Measurements from ENCODE around the gene RBM47.

- PRO-cap: no peak
- RRBS: no CpG with 5 or more reads among the region's 13 CpGs
These were observed 17.4 kb downstream of the RHOH start for GRCh38 chr4:40213949-40214999.

DNA sequence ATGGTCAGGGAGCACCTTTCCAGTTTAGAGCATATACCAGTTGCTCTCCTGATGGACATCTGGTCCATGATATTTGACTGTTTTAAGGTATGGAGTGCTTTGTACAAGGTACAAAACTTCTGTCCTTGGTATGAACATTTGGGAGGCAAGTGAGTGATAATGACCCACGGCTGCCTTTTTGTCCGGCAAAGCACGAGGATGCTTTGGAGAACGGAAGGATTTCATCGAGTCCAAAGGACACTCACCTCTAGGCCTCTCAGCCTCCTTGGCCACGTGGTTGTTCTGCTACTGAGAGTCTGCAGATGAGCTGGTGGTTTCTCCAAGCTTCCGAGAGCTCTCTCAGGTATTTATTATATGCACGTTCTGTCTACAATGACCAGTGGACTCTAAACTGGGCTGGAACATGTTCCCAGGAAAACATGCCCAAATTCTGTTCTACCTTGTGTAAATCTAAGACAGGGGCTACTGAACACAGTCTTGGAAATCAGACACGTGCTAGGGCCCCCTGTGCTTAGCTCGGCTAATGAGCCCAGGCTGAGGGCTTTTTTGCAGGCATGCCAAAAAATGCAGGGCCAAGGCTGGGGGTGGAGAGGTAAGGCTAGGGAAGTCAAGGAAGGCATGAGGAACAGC, 21.2 kb downstream of the RHOH start:
- PRO-cap: no peak
- RRBS: no CpG with 5 or more reads among the region's 10 CpGs

DNA sequence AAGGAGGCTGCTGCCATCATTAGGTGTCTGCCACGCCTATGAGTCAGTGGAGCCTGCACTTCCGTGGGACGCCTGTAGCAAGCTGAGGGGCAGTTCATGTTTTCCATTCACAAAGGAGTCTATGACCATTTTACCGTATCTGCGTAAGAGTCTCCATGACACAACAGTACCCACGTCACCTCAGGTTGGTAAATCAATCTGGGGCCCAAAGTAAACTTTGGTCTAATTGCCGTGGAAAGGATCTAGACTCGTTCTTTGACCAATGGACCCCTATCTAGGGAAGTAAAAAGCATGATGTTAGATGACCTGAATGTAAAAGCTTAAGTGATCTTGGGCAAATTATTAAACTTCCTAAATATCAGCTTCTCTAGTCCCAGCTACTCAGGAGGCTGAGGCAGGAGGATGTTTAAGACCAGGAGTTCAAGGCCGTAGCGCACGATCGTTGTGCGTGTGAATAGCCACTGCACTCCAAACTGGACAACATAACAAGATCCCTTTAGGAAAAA, 50.9 kb upstream of the CHRNA9 start:
- PRO-cap: no peak
- RRBS: no CpG with 5 or more reads among the region's 13 CpGs

DNA sequence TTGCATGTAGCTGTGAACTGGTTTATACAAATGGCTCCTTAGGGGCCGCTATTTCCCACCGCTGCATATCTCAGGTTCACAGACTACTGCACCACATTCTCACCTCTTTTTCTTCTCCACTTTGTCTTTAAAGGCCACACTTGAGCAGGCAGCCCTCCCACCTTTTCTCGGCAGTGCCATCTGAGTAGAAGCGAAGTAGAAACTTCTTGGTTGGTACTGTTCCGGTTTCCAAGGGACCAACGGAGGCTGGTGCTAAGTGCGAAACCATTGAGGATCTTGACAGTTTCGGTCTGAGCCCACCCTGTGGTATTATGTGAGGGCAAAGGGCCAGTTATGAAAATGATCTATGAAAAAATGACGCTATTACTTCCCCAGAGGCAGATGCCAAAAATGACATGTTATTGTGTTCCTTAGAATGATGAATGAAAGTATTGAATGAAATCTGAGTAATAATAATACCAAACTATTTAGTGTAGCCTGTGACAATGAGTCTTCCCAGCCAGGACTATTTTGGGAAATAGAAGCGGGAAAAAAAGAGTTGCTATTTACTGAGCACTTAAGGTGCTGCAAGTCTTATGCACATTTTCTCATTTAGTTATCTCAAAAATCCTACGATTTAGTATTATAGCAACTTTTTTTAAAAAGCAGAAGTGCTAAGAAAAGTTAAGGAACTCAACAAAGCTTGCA, 29.7 kb upstream of the CHRNA9 start:
- PRO-cap: no peak
- RRBS: no CpG with 5 or more reads among the region's 11 CpGs

DNA sequence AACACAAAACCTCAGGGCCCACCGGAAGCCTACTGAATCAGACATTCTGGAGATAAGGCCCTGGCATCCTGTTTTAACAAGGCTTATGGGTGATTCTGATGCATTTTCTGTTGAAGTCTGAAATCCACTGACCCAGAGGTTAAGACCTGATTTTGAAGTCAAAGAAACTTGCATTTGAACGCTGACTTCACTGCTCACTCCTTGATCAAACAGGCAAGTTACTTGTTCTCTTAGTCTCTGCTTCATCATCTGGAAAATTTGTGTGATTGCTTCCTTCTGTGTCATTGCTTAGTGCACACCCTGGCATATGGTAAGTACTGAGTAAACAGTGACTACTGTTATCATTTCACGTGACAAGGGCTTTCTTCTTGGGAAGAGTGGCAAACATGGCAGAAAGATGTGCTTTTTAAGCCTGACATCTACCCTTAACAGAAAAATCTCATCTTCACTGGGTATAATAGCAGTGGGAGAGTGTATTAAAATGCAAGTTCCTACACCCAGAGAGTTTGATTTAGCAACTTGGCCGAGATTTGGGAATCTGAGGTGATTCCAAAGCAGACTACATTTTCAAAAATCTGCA, 14.7 kb downstream of the CHRNA9 start:
- PRO-cap: no peak
- RRBS: no CpG with 5 or more reads among the region's 4 CpGs

DNA sequence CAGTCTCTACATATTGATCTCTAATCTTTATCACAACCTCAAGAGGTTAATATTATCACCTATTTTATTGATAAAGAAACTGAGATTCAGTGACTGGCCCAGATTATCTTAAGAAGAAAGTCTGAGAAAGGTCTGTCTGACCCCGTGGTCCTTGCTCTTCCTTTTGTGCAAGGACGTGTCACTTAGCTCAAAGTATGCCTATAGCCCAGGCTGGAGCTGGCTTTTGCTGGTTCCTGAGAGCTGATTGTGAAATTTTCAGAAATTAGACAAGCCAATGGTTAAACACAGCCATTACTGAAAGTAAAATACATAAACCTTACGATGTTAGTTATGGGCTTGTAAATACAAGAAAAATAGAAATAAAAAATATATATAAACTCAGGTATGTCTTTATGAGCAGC, 70.0 kb downstream of the CHRNA9 start:
- PRO-cap: no peak
- RRBS: no CpG with 5 or more reads among the region's 3 CpGs

- PRO-cap: no peak
- RRBS: no CpG with 5 or more reads among the region's 10 CpGs
These were observed 47.9 kb downstream of the RBM47 start for GRCh38 chr4:40581583-40582272.

GRCh38 chr4:40625185-40625704, 4.4 kb downstream of the RBM47 start:
- PRO-cap: no peak
- RRBS: no CpG with 5 or more reads among the region's 7 CpGs

GRCh38 chr4:40629227-40630378, at the start of gene RBM47:
Gene RBM47, minus strand, starts transcription at chr4:40629864.
- PRO-cap: bidirectional peak, plus-strand start at chr4:40629715, minus-strand start at chr4:40629828
- RRBS: 5% methylated on average over 20 of the region's 57 CpGs

GRCh38 chr4:41144716-41145329, 69.5 kb downstream of the APBB2 start:
- PRO-cap: unidirectional peak, plus-strand start at chr4:41145038
- RRBS: no CpG with 5 or more reads among the region's 7 CpGs

DNA sequence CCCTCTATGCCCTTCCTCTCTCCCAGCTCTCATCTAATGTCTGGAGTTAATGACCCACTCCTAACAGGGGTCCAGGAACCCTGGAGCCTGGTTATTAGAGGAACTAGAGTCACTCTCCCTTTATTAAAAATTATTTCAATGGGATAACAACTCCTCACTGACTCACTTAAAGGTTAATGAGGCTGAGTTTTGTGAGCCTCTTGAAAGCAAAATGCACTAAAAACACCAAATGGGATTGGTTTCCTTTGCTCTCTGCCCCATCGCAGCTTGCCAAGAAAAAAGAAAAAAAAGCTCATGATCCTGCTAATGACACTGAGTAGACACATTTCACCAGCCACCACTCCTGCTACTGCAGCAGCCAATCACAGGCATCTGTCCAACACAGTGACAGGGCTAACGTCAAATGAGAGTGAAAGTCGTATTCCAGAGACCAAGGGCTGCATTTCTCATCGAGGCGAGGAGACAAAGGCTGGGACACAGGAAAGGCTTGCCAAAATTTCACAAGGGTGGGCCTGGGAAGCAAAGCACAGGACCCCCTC, 5.2 kb downstream of the APBB2 start:
- PRO-cap: no peak
- RRBS: no CpG with 5 or more reads among the region's 5 CpGs

DNA sequence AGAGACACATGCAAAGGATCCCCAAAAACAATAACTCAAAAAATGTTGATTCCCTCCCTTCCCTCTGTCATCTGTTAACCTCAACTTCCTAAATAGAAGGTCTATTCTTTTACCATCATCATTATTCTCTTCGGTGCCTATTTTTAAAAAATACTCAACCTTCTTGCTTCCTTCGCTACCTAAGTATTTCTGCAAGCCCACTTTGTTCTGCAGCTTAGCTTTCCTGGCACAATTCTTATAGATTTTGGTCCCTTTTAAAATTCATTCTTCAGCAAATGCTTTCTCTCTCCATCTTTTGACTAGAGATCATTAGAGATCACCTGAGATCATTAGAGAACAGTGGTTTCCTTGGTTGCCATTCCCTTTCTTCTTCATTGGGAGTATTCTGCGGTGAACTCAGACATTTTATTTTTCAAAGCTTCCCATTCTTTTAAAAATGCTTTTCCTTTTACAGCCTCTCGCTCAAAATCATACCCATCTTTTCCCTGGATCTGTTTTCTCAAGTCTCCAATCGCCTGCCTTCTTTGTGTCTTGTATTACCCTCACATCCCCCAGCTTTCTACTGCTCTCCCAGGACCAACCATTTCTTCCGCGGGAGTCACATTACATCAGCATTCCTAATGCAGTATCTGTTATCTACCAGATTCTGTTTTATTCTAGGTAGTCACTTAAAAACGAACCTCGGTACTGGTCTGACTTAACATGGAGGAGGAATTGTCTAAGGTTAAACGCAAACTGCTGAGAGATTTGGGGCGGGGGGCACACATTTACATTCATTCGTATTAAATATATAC, 766 bp upstream of the UCHL1 start:
- PRO-cap: bidirectional peak, plus-strand start at position 663 of the sequence, minus-strand start at position 564 of the sequence
- RRBS: no CpG with 5 or more reads among the region's 12 CpGs

- PRO-cap: no peak
- RRBS: no CpG with 5 or more reads among the region's 8 CpGs
These were observed 7.2 kb downstream of the LIMCH1 start for GRCh38 chr4:41544956-41545847.

DNA sequence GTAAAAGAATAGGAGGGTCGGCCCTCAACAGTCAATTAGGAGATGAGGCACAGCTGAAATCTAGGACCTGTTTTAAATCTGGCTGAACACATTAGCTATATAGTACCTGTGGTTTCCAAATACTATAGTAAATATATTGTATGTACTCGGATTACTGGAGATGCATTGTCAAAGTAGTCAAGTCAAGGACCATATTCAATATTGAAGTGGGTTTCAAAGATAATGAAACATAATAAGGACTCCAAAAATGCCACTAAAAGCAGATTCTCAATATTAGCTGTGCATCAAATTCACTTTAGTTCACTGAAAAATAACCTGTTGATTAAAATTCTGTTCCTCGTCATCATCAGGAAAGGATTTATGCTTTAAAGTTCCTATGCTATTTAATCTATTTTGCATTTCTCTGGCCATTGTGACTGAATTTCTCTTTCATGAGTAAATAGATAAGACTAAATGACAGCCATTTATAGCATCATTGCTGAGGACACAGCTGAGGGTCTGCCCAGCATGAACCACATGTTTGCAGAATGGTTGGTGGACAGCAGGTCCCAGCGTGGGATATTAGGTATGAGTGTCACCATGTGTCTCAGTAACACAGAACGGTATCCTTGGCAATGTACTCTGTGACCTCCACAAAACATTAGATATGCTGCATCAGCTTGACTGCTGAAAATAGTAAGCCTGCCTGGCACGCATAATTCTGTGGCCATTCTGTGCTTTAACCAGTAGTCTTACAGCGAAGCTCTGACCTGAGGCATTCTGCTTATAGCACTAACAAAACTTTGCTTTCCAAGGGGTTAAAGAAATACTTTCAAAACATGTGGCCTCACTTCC, 31.8 kb downstream of the LIMCH1 start:
- PRO-cap: no peak
- RRBS: no CpG with 5 or more reads among the region's 7 CpGs

- PRO-cap: unidirectional peak, plus-strand start at chr4:41612071
- RRBS: no CpG with 5 or more reads among the region's 2 CpGs
These were observed 73.9 kb downstream of the LIMCH1 start for GRCh38 chr4:41611848-41612180.

DNA sequence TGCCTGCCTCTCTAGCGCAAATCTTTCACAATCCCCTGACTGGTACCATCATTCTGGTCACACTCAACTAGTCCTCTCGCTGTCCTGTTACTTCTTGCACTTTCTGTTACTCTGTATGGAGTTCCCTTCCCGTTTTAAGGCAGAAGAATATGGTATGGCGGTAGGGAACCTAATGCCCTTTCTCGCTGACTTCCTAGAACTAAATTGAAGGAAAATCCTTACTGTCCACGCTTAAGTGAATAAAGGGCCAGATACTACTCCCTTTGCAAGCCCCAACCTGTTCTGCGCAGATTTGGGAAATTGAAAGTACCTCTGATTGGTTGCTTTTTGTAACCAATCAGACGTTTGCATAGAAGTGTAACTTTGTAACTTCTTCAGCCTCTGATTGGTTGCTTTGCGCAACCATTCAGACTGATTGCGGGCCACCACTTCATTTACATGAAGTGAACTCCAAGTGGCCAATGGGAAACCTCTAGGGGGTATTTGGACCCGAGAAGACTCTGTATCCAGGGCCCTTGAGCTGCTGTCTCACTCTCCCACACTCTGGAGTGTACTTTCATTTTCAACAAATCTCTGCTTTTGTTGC, 1.2 kb upstream of the TMEM33 start:
- PRO-cap: no peak
- RRBS: no CpG with 5 or more reads among the region's 11 CpGs

DNA sequence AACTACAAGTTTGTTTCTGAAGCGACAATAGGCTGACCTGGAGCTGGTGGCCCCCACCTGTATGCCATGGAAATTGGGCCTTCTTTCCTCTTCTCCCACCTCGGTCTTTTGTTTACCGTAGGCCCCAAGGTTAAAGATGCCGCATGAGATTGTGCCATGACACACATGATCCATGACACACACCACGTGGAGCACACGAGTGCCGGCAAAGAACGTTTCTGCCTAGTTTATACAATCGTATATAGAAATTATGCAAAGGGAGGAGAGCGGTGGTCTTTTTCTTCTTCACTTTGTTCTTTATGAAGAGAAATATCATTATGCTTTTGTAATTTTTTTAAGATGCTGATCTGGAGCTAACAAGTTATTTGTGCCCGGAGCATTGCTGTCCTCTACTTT, 473 bp downstream of the TMEM33 start:
- PRO-cap: bidirectional peak, plus-strand start at position 160 of the sequence, minus-strand start at position 110 of the sequence
- RRBS: no CpG with 5 or more reads among the region's 11 CpGs

DNA sequence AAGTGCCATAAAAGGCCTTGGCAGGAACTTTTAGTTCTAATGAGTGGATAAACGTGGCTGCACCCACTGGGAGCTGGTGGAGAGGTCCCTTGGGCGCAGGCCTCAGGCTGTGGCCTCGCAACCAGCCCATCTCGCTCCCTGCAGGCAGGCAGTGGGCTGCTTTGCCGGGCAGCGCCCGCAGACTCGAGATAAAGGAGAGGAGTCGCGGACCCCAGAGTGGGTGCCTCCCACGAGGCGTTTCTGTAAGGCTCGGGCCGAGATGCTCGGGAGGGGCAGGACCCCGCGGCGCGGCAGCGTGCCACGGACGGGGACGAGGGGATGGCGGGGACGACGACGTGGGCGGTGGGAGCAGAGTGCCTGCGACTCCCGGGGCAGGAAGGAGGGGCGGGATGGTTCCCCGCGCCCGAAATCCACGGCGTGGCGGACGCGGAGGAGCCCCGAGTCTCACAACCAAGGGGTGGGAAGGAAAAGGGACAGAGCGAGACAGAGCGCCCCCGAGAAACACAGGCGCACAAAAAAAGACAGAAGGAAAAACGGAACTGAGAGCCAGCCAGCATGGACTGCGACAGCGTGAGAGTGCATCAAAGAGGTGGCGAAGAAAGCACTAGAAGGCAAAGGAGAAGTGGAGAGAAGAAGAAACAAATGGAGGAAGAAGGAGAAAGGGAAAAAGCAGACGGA, 1.7 kb downstream of the BEND4 start:
- PRO-cap: no peak
- RRBS: no CpG with 5 or more reads among the region's 49 CpGs

- PRO-cap: no peak
- RRBS: no CpG with 5 or more reads among the region's 4 CpGs
These were observed 110.0 kb downstream of the ATP8A1 start for GRCh38 chr4:42546723-42547411.

GRCh38 chr4:42653853-42654453, 3.0 kb downstream of the ATP8A1 start:
- PRO-cap: no peak
- RRBS: no CpG with 5 or more reads among the region's 4 CpGs